Cerebellum (tissue), 5 donors: Measurements from ENCODE around the genes SPNS1 and MAZ.

DNA sequence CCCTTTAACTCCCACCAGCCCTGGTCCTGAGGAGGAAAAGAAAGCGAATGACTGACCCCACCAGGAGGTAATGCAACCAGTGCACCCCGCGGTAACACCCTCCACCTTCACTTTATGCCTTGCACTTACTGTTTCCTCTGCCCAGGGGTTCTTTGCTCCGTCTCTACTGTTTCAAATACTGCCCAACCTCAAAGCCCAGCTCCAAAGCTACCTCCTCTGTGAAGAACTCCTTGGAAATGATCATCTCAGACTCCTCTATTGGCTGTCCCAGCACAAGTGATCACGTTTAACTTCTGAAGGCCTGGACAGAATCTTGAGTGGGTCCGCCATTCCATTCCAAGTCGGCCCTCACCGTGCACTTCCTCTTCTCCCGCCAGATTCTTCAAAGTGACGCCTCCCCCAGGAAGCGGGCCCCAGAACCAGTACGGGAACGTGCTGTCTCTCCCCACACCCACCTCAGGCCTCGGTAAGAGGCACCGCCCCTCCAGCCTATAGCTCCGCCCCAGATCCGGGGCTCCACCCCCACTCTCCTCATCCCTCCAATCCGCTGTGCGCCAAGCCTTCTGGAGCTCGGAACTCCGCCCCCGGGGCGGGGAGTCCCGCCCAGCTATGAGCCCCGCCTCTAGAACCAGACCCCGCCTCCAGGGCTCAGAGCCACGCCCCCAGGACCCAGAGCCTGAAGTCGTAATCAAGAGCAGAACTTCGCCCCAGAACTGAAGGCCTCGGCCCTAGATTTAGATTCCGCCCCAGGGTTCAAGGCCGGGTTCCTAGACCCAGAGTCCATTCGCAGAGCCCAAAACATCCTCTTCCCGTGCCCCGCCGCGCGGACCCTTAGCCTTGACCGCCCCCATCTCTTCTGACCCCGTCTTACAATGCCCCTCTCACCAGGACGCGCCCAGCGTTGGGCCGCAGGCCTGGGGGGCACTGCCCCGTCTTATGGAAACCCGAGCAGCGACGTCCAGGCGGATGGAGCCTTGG, 4.7 kb downstream of the CD19 start:
- PRO-cap, 3 experiments, result peak in 1 of 3 experiments; most common minus-strand start position 465 of the sequence (in 1)
- RAMPAGE, long total RNA, result no peak

DNA sequence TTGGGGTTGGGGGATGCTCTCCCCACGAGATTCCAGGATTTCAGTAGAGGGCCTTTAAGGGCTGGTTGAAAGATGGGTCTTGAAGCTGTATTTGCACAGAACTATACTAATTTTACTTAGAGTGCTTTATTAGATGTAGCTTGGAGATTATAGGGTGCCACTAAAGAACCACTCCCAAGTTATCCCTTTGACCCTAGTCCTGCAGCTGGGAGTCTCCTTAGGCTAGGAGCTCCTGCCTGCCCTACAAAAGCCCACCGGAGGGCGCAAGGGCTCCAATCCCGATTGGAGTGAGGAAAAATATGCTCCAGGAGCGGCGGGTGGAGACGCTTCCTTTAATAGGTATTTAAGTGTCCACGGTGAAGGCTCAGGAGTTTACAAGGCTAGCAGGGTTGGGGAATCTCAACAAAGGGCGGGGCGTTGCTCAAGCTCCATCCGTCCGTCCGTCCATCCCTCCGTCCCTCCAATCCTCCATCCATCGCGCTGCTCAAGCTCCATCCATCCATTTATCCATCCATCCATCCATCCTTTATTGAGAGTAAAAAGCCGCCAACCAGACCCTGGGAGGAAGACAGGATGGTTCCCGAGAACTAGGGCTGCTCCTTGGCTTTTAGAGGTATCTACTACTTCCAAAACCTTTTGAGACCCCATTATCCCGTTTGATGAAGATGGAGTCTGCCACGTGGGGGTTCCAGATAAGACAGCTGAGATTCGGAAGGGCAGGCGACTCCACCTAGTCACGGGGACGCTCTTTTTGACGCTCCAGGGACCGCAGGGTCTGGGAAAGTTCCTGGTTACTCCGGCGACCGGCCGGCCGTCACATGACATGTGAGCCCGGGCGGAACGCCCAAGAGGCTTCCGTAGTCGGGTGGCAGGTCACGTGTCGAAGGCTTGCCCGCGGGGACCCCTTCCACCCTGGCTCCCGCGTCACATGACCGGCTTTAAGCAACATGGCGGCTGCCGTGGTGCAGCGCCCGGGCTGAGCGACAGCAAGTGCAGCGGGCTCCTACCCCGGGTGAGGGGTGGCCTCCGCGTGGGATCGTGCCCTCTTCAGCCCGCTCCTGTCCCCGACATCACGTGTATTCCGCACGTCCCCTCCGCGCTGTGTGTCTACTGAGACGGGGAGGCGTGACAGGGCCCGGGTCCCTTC, at the start of gene SPNS1:
Gene SPNS1, plus strand, starts transcription at position 927 of the 1,147 bp plus-strand sequence.
- PRO-cap, 3 experiments, result peak in 1 of 3 experiments; most common plus-strand start position 929 of the sequence (in 1); most common minus-strand start position 820 of the sequence (in 1)
- RAMPAGE, long total RNA, result no peak

- PRO-cap, 3 experiments, result no peak in any of the 3 experiments
- RAMPAGE, long total RNA, result no peak
Observed at GRCh38 chr16:29007803-29008606, 23.2 kb downstream of the LAT start.

- PRO-cap, 3 experiments, result no peak in any of the 3 experiments
- RAMPAGE, long total RNA, result no peak
Observed at GRCh38 chr16:29132163-29133041, 147.6 kb downstream of the LAT start.

DNA sequence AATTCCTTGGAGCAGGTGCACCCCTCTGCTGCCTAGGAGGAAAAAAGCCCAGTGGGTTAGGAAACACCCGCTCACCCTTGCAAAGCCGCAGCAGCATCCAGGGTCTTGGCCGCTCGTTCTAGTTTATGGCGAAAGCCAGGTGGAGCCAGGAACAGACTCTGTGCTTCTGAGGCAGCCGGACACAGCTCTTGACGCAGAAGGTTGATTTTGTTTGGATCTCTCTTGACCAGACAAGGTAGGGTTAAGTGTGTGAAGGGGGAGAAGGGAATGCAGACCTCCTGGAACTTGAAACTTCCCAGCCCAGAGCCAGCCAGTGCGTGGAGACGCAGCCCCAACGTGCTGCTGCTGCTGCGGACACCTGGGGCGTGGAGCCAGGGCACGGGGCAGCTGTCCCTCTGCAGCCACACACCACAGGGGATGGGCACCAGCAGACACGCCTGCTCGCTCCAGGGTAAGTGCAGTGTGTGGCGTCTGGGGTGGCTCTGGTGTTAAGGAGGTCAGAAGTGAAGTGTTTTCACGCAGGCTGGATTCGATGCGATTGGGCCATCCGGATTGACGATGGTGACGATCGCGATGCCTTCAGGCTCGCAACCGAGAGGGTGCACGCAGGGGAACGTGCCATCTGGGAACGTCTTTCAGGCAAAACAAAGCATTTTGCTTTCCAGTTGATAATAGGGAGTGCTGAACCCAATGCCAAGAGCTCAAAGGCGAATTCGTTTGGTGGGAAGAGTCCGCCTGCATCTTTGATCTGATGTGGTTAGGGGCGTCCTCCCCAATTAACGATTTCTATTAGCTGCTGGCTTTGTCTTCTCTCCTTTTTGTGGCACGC, 154.7 kb downstream of the LAT start:
- PRO-cap, 3 experiments, result no peak in any of the 3 experiments
- RAMPAGE, long total RNA, result no peak

- PRO-cap, 3 experiments, result no peak in any of the 3 experiments
- RAMPAGE, long total RNA, result no peak
Observed at GRCh38 chr16:29159825-29160276, 175.0 kb downstream of the LAT start.

DNA sequence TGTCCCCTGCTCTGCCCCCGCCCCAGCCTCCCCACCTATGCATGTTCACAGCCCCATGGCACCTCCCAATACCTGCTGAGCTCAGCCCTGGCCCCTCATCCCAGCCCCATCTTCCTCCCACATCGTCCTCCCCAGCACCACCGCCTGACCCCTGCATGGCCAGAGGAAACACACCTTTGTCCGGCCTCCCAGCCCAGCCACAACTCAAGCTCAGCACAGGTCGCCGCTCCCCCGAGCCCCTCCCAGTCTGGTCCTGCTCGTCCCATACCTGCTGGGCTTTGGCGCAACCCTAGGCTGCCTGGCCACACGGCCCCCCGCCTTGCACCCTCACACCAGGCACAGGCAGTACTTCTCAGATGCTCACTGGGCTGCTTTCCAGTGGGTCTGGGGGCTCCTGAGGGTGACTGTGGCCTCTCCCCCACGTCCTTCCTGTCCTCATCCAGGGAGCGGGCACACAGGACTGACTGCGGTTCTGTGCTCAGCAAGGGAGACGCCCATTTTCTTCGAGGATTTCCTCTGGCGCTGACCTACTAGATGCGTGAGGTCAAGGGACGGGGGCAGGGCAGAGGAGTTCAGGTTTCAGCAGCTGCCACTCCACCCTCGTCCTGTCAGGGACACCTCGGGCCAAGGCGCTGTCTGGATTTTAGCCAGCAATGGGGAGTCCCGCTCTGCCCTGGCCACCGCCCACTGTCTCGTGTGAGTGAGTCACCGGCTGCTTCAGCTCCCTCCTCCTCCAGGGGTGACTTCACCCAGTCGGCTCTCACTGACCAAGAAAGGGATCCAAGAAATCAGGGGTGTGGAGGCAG, 115.9 kb downstream of the NPIPB11 start:
- PRO-cap, 3 experiments, result no peak in any of the 3 experiments
- RAMPAGE, long total RNA, result no peak

DNA sequence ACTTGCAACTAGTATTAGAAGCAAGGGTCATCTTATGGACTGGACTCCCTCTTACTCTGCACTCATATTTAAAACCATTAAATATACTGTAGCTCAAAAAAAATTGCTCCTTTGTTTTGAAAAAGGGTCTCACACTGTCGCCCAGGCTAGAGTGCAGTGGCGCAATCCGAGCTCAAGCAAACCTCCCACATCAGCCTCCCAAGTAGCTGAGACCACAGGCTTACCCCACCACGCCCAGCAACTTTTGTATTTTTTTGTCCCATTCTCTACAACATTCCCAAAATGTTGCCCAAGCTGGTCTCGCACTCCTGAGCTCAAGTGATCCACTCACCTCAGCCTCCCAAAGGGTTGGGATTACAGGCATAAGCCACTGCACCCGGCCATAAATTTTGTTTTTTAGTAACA, 91.0 kb upstream of the SPN start:
- PRO-cap, 3 experiments, result no peak in any of the 3 experiments
- RAMPAGE, long total RNA, result no peak

DNA sequence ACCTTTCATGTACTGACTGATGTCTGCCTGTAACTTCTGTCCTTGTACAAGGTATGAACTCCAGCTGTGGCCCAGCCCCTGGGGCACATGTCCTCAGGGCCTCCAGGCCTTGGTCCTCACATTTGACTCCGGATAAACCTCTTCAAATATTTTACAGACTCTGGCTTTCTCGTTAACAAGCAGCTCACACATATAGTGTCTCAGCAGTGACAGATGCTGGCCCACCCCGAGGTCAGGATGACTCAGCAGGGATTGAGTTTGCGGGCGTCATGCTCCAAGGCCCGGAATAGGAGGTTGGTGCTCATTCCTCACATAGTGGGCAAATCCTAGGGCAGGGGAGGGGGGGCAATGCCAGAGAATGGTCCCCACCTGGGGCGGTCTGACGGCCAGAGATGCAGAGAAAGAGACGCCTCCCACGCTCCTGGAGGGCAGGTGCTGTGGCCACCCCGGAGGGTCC, 58.3 kb upstream of the SPN start:
- PRO-cap, 3 experiments, result no peak in any of the 3 experiments
- RAMPAGE, long total RNA, result no peak

DNA sequence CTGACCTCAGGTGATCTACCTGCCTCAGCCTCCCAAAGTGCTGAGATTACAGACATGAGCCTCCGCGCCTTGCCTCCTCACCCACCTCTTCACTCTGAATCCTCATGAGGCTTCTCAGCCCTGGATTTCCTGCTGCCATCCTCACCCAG, 2.1 kb downstream of the SPN start:
- PRO-cap, 3 experiments, result no peak in any of the 3 experiments
- RAMPAGE, long total RNA, result no peak

DNA sequence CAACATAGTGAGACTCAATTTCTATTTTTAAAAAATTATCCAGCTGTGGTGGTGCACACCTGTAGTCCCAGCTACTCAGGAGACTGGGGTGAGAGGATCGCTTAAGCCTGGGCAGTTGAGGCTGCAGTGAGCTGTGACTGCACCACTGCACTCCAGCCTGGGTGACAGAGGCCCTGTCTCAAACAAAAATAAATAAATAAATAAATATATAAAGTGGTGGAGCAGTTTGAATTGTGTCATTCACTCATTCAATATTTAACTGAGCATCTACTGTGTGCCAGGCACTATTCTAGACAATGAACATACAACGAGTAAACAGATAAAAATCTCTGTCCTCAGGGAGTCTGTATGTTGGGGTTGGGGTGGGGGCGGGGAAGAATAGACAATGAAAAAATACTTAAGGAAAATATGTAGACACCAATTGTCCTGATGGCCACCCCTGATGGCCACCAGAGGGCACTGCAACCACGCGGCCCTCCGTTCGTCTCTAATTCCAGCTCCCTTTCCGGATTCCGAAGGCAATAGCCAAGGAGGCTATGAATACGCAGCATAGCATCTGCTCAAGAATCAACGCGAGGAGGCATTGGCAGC, 21.3 kb downstream of the QPRT start:
- PRO-cap, 3 experiments, result no peak in any of the 3 experiments
- RAMPAGE, long total RNA, result no peak

DNA sequence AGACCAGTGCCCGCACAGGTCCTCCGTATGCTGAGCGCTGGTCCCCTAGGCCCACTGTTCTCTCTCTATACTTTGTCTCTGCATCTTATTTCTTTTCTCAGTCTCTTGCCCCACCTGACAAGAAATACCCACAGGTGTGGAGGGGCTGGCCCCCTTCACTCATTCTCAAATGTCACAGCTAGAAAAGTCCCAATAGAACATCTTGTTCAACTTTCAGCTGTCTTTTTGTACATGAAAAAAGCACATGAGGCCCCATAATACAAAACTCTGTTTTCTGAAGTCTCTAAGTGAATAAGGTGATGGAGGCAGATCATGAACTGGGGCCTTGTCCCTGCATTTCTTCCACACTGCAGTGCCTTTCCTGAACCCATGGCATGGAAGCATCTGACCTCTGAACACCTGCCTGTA, 4.7 kb downstream of the C16orf54 start:
- PRO-cap, 3 experiments, result no peak in any of the 3 experiments
- RAMPAGE, long total RNA, result no peak

DNA sequence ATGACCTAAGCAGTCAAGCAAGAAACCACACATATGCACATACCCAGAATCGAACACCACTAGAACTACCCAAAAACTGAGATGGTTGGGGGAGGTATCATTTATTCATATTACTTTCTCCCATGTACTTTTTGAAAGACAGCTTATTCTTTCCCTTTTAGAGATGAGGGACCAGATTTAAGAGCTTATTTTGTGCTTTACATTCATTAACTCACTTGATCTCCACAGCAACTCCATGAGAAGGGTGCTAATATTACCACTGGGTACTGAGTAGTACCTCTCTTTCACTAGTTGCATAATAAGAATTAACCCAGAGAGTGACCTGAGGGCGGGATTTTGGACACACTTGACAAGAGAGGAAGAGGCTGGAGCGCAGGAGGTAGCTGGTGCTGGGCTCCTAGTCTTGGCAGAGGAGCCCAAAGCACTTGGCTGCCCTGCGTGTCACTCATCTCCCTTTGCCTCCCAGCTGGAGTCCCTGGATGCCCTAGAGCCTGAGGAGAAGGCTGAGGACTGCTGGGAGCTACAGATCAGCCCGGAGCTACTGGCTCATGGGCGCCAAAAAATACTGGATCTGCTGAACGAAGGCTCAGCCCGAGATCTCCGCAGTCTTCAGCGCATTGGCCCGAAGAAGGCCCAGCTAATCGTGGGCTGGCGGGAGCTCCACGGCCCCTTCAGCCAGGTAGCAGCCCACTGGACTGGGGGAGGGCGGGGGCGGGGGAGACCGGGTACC, 1.8 kb upstream of the MAZ start:
- PRO-cap, 3 experiments, result peak in 3 of 3 experiments; most common plus-strand start position 352 of the sequence (in 2); most common minus-strand start position 447 of the sequence (in 1)
- RAMPAGE, long total RNA, result no peak

DNA sequence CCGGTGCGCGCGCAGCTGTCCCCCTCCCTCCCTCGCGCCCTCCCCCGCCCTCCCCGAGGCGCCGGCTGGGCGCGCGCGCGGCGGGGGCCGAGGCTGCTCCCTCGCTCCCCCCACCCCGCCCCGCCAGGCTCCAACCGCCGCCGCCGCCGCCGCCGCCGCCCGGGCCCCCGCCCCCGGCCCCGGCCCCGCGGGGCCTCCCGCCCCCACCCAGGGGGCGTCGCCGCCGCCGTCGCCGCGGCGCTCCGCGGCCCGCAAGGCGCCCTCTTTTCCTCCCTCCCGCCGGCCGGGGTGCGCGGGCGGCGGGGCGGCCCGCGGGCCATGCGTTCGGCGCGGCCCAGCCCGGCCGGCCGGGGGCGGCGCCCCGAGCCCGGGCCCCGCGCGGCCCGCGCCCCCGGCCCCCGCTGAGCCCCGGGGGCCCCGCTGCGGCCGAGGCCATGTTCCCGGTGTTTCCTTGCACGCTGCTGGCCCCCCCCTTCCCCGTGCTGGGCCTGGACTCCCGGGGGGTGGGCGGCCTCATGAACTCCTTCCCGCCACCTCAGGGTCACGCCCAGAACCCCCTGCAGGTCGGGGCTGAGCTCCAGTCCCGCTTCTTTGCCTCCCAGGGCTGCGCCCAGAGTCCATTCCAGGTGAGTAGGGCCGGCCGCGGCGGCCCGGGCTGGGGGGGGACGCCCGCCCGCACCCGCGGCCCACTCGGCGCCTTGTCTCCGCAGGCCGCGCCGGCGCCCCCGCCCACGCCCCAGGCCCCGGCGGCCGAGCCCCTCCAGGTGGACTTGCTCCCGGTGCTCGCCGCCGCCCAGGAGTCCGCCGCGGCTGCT, at the start of gene MAZ:
Gene MAZ, plus strand, starts transcription at position 262 of the 815 bp plus-strand sequence.
- PRO-cap, 3 experiments, result peak in 3 of 3 experiments; most common plus-strand start position 126 of the sequence (in 3); most common minus-strand start position 526 of the sequence (in 1)
- RAMPAGE, long total RNA, result no peak

DNA sequence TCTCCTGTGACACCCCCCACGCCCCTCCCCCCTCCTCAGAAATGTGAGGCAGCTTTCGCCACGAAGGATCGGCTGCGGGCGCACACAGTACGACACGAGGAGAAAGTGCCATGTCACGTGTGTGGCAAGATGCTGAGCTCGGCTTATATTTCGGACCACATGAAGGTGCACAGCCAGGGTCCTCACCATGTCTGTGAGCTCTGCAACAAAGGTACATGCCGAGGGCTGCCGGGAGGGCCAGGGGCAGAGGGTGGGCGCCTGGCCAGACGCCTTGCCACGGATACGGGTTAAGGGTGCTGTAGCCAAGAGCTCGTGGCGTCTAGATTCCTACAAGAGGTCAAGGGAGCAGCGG, 2.2 kb downstream of the MAZ start:
- PRO-cap, 3 experiments, result no peak in any of the 3 experiments
- RAMPAGE, long total RNA, result no peak

- PRO-cap, 3 experiments, result peak in 3 of 3 experiments; most common plus-strand start chr16:29811553 (in 2)
- RAMPAGE, long total RNA, result no peak
Observed at GRCh38 chr16:29811400-29811753, 616 bp upstream of the PRRT2 start.

DNA sequence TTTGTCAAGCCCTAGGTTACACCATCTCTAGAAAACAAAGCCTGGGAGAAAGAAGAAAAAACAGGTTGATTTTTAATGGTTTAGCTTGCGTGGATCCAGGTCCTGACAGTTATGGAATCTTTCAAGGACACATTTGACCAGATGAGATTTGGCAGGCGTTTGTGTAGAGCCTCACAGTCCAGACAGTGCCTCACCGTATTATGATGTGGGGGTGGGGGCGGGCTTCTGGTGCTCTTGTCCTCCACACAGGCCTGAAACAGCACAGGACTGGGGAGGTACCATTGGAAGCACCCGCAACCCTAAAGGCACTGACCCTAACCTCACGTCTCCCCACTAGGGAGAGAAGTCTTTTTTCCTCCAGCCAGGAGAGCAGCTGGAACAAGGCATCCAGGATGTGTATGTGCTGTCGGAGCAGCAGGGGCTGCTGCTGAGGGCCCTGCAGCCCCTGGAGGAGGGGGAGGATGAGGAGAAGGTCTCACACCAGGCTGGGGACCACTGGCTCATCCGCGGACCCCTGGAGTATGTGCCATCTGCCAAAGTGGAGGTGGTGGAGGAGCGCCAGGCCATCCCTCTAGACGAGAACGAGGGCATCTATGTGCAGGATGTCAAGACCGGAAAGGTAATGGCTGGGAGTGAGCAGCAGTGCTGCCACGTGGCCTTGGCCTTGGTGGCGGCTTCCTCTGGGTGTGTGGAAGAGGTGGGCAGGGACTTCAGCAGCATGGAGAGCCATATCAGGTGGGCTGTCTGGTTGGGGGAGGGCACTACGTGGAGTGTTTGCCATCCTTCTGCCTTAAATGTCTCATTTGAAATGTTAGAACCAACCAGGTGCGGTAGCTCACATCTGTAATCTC, 19.8 kb downstream of the MVP start:
- PRO-cap, 3 experiments, result no peak in any of the 3 experiments
- RAMPAGE, long total RNA, result no peak

GRCh38 chr16:29926393-29927016, 479 bp upstream of the KCTD13 start:
- PRO-cap, 3 experiments, result peak in 2 of 3 experiments; most common plus-strand start chr16:29926568 (in 1); most common minus-strand start chr16:29926561 (in 2)
- RAMPAGE, long total RNA, result no peak

DNA sequence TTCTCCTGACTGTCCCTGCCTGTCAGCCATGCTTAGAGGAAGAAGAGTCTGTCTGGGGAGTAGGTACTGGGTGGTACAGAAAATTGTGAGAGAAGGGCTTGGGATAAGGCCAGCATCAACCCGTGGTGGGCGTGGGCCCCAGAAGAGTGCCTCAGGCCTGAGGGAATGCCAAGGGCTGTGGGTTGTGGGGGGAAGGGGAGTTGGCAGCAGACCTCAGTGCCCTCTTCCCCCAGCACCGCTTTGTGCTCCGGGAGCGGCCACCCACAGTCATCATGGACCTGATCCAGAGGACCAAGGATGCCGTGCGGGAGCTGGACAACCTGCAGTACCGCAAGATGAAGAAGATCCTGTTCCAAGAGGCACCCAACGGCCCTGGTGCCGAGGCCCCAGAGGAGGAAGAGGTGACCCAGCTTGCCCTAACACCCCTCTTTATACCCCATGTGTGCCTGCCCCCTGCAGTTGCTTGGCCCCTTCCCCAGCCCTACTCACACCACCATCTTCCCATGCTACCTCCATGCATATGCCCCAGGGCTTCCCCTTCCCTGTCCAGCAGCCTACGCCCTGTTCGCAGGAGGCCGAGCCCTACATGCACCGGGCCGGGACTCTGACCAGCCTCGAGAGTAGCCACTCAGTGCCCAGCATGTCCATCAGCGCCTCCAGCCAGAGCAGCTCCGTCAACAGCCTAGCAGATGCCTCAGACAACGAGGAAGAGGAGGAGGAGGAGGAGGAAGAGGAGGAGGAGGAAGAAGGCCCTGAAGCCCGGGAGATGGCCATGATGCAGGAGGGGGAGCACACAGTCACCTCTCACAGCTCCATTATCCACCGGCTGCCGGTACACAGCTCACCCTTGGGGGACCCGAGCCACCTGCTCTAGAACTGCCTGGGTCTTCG, 9.1 kb downstream of the TAOK2 start:
- PRO-cap, 3 experiments, result no peak in any of the 3 experiments
- RAMPAGE, long total RNA, result no peak

GRCh38 chr16:30063465-30063843, 2.1 kb upstream of the ALDOA start:
- PRO-cap, 3 experiments, result no peak in any of the 3 experiments
- RAMPAGE, long total RNA, result no peak